ENCODE results near the gene F13A1.

- PRO-cap, result no peak
- RAMPAGE, long total RNA, 4 experiments, result no peak in any of the 4 experiments
These were observed 70.5 kb downstream of the CDYL start for GRCh38 chr6:4846719-4847165.

DNA sequence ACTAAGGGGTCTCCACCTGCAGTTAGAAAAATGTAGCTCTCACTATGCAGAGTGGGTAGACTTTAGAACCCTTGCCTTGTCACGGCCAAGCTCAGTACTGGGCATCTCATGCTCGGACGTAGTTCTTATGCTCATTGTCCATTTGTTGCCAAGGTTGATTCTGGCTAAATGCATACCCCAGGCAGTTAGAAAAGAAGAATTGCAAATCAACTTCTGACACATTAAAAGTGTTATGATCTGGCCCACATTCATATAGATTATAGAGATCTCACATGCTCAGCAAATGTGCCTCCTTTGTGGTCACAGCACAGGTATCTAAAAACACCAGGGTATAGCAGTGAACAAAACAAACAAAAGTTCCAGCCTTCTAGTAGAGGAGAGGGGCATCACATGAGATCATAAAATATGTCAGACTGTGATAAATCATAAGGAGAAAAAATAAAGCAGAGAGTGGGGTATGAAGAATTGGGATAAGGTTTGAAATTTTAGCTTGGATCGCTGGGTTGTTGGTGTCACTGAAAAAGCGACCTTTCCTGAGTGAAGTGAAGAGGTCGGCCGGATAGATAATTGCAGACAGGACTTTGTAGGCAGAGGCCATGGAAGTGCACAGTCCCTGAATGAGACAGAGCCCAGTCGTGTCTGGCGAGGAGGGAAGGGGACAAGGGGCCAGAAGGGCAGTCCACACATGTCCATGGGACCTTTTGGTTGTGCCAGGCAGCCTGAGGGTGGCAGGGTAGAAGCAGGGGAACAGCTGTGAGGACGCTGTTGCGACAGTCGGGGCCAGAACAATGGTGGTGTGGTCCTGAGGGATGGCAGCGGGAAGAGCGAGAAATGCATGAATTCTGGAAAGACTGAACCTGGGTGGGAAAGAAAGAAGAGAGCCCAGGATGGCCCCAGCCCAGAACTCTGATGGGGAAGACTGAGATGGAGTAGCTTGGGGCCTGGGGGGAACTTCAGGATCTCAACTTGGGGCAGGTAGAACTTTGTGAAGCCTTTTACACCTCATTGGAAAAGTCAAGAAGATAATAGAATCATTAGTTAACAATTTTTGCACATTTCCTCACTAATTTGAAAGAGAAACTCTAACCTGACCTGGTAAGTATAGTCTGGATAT is 80.0 kb downstream of the CDYL start:
- PRO-cap, result no peak
- RAMPAGE, long total RNA, 4 experiments, result start-site peak on the plus strand in 1 of 4 experiments, centred at positions 294 to 635 of the sequence, 5 to 15 reads per replicate

- PRO-cap, result no peak
- RAMPAGE, long total RNA, 4 experiments, result no peak in any of the 4 experiments
These were observed 2.5 kb upstream of the PPP1R3G start for GRCh38 chr6:5082465-5083202.

- PRO-cap, result no peak
- RAMPAGE, long total RNA, 4 experiments, result no peak in any of the 4 experiments
These were observed 2.2 kb downstream of the PPP1R3G start for GRCh38 chr6:5087137-5087924.

DNA sequence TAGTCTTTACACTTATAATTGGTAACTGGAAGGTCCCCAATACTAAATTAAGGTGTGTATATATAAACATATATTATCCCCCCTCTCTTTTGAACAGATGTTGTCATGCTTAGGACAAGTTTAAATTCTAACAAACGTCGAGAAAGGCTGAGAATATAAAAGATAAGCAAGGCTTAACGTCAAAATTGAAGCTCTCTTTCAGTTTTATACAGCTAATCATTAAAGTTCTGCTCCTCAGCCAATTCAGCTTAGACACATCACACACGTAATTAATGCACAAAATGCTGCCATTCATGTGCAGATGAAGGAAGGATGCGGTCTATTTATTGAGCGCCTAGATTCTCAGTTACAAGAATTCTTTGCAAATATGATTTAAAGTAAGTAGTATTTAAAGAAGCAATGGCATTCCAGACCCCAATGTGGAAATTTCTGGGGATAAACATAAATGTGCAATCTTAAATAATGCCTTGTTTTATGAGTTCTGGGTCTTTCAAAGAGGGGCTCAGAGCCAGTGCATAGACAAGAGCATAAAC is 86.0 kb downstream of the LYRM4 start:
- PRO-cap, result no peak
- RAMPAGE, long total RNA, 4 experiments, result no peak in any of the 4 experiments

- PRO-cap, result no peak
- RAMPAGE, long total RNA, 4 experiments, result start-site peak on the plus strand in 1 of 4 experiments, at chr6:5315887-5316038 at its widest, 5 reads per replicate
These were observed 54.5 kb downstream of the FARS2 start for GRCh38 chr6:5315637-5316428.

- PRO-cap, result no peak
- RAMPAGE, long total RNA, 4 experiments, result no peak in any of the 4 experiments
These were observed 247.7 kb downstream of the FARS2 start for GRCh38 chr6:5508860-5509610.

GRCh38 chr6:5764984-5765790 is 241.5 kb downstream of the NRN1 start:
- PRO-cap, result no peak
- RAMPAGE, long total RNA, 4 experiments, result no peak in any of the 4 experiments

DNA sequence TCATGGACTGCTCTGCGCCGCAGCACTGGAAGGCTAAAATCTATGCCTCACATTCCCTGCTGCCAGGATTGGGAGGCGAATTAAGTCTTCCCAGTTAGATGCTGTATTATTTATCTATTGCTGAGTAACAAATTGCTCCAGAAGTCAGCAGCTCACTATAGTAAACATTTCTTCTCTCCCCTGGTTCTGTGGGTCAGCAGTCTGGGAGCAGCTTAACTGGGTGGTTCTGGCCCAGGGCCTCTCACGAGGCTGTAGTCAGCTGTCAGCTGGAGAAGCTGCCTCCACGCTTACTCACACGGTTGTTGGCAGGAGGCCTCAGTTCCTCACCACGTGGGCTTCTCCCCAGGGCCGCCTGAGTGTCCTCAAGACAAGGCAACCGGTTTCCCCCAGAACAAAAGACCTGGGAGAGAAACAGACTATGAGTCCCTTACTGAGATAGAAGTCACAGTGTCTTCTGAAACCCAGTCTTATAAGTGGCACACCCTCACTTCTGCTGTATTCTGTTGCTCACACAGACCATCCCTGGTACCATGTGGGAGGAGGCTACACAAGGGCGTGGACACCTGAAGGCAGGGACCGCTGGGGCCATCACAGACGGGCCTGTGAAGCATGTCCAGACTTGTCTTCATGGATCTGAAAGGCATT is 101.0 kb downstream of the NRN1 start:
- PRO-cap, result no peak
- RAMPAGE, long total RNA, 4 experiments, result no peak in any of the 4 experiments

DNA sequence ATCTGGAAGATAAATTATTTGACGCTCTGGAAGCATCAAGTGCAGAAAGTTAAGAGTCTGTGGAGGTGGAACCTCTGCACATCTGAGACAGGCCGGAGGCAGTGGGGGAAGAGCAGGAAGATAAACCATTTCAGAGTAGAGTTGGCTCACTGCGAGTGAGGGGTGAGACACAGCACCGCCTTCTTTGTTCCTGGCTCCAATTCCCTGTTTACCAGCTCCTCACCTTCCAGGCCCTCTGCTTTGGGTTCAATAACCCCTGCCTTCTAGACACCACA is 141.4 kb upstream of the NRN1 start:
- PRO-cap, result unidirectional peak, plus-strand start at position 94 of the sequence
- RAMPAGE, long total RNA, 4 experiments, result no peak in any of the 4 experiments

DNA sequence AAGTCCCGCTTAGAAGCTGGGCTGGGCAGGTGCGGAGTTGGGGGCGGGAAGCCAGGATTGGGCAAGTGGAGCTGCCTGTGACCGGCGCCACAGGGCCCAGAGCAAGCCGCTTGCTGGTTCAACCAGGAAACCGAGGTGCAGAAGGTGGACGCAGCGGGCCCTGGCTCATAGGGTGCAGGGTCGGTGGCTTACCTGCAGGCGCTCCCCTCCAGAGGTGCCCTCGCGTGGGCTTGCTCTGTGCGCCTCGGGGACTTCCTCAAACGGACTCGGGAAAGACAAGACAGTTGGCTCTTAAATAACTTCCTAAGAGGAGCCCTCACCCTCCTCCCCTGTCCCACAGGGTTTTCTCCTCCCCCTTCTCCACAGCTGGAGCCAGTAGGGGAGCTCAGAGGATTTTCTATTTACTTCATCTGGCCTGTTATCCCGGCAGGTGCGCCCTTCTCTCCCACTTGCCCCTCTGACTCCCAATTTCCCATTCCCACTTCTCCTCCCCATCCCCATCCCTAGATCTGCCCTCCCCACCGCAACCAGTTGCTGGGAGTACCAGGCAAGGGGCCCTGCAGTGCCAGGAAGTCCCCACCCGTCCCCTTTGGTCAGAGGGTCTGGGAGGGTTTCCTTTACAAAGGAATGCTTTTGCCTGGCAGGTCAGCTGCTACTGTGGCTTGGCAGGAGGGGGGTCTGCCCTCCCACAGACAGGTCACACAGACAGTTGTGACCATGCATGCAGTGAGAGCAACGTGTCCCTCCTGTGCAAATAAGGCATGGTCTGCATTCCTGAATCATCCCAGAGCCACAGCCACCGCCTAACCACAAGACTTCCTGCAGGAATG is at the start of gene F13A1:
F13A1 (minus strand) TSS at position 268 of the 830 bp plus-strand sequence.
- PRO-cap, result unidirectional peak, minus-strand start at position 268 of the sequence
- RAMPAGE, long total RNA, 4 experiments, result no peak in any of the 4 experiments

DNA sequence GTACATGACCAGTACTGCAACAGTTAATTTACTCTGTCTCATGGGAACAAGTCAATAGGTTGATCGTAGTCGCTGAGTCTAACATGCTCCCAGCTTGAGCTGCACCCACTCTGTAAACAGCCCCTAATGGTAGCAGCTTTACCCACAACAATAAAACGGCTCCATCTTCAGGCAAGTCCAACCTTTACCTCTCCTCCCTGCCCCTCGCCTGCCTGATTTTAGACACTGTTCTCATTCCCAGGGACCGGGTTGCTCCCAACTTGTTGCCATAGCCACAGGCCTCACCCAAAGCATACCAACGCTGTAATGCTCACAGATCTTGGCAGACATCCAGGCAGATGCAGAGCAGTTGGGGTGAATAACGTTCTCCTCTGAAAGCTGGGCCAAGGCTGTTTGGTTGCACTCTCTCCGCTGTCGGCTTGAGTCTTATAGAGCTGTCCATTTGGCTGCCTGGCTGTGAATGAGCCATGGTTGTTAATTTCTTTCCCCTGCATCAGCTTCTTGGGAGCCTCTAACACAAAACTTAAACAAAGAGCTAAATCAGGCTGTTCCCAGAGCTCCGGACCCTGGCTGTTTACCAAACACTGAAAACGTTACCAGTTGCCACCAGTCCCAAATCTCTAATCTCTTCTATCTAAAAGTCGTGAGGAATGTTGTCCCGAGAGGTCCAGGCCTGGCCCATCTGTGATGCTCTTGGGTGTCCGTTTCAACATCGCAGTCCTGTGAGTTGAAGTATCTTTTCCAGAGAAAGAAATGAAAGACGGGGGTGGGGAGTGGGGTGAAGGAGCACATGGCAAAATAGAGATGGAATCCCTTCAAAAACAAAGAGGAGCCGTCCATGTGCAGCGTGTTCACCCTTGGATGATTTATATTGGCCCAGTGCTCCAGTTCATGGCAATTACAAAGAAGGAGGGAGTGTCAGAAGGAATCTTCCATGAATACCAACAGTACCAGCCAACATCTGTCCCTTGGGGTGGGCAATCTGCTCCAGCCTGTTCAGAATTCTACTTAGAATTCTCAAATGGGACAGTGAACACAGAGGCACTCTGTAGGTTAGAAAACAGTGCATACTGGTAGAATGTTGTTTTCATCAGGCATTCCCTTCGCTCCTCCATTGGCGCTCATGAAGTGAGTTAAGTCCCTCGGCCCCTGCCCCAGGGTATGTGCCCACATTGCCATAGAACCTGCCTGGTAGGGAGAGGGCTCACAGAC is 111.8 kb downstream of the LY86 start:
- PRO-cap, result no peak
- RAMPAGE, long total RNA, 4 experiments, result no peak in any of the 4 experiments

DNA sequence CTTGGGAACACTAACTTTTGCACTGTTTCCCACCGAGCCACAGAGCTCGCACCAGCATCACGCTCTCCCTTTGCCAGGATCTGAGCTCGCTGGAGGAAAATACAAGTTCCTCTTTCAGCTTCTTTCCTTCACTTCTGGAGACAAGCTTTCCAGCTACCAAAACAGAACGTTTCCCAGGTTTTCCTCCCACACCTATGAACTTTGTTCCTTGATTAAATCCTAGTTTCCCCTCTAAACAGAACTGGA is 135.3 kb downstream of the LY86 start:
- PRO-cap, result bidirectional peak, plus-strand start outside the sequence, minus-strand start at position 136 of the sequence
- RAMPAGE, long total RNA, 4 experiments, result no peak in any of the 4 experiments

DNA sequence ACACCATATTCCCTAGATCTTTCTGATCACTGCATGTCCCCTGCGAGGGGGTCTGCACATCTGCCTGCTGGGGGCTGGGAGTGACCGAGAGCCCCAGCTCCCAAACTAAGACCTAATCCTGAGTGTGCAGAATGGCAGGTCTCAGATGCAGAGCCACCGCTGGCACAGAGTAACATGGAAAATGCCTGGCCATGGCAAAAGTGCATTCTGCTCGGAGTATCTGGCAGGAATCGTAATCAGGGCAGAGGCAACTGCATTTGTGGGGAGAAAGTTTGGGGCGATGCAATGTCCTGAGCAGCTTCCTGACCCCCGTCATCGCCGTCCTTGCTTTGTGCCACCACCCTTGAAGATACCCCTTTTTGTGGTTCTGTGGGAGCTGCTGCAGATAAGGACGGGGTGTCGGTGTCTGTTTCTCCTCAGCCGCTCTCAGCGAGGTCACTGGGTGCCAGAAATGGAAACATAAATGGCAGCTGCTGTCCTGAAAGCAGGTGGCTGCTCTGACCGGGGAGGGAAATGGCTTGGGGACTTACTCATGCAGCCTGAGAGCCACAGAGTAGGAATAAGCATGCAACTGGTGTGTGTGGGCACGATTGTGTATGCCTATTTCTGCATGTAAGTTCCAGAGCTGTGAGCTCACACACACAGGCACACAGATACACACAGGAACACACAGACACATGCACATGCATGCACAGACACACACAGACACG is 158.0 kb downstream of the LY86 start:
- PRO-cap, result no peak
- RAMPAGE, long total RNA, 4 experiments, result no peak in any of the 4 experiments

DNA sequence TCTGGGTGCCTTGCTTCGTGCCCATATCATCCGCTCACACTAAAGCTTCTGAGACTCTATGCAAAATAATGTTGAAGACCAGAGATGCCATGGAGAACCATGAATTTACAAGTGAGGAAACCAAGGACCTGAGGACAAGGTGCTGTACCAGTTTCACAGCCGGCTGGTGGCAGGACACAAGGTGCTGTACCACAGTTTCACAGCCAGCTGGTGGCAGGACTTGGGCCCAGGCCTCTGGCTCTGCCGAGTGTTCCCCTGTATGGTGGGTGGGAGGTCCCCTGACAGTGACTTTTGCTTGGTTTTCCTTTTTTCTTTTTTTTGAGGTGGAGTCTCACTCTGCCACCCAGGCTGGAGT is 212.4 kb downstream of the LY86 start:
- PRO-cap, result no peak
- RAMPAGE, long total RNA, 4 experiments, result no peak in any of the 4 experiments

DNA sequence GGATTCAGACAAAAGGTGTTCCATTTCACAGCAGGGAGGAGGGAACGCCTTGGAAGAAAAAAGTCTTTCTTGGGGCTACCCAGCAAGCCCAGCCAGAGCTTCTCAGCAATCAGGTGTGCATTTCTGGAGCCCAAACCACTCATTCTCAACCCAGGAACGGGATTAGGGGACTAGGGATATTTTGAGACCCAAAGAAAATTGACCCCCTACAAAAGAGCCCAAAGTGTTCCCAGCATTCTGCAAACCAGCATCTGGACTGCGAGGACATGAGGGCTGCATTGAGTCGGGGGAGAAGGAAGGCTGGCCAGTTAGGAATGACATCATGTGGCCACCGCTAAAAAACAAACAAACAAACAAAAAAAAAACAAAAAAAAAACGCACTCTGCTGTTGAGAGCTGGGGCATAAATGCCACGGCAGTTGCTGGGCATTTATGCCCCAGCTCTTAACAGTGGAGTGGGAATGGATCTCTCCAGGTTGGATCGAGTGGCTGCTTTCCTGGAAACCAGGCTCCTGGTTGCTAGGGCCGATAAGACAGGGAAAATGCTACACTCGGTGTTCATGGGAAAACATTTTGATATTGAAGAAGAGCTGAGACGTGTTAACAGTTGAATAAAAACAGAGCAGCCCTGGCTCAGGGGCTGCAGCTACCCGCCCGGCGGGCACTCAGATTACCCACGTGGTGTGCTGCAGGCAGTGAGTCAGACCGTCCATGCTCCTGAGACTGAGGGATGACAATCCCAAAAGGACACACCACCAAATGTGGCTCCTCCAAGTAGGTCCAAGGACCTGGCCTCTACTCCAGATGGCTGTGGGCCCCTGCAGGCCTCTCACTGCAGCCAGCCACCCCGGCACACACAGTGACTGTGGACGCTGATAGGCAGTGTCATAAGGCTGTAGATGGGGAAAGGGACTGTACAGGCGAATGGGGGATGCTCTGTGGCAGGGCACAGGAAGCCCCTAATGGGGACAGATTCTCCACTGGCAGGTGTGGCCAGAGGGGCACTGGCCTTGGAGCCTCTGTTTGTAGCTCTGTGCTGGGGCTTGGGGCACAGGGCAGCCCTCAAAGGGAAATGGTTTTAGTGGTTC is 237.5 kb downstream of the LY86 start:
- PRO-cap, result no peak
- RAMPAGE, long total RNA, 4 experiments, result no peak in any of the 4 experiments

DNA sequence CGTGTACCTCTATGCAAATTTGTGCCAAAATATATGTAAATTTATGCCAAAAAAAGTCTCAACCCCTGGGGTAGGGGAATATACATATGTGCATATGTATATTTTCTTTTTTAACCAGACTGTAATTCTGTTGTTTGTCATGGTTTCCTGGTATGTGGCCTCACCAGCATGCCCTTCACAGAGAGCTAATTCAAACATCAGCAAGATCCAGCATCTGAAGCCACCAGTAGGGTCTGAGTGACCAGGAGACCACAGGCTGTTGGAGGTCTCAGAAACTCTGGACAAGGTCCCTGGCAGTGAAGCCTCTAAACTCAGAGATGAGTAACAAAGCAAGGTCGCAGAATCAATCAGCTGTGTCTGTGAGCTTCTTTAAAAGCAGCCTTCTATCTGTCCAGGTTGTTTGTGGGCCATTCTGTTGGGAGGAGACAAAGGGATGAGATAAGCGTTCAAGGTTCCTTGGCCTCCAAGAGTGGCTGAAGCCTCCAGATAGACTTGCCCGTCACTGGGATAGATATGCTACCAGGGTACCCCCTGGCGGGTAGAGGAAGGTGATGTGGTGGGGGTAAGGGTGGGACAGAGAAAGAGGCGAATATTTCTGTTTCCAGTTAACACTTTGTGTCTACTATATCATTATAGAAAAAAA is 234.8 kb upstream of the RREB1 start:
- PRO-cap, result no peak
- RAMPAGE, long total RNA, 4 experiments, result no peak in any of the 4 experiments

GRCh38 chr6:7033188-7033665 is 74.5 kb upstream of the RREB1 start:
- PRO-cap, result no peak
- RAMPAGE, long total RNA, 4 experiments, result no peak in any of the 4 experiments

GRCh38 chr6:7042132-7043412 is 65.2 kb upstream of the RREB1 start:
- PRO-cap, result unidirectional peak, plus-strand start at chr6:7042557
- RAMPAGE, long total RNA, 4 experiments, result no peak in any of the 4 experiments

- PRO-cap, result bidirectional peak, plus-strand start at chr6:7058683, minus-strand start at chr6:7058532
- RAMPAGE, long total RNA, 4 experiments, result no peak in any of the 4 experiments
These were observed 49.5 kb upstream of the RREB1 start for GRCh38 chr6:7058018-7058928.

Data from Peyer's patch (tissue), 4 donors.